ENCODE measurements around a stretch of chr1.

DNA sequence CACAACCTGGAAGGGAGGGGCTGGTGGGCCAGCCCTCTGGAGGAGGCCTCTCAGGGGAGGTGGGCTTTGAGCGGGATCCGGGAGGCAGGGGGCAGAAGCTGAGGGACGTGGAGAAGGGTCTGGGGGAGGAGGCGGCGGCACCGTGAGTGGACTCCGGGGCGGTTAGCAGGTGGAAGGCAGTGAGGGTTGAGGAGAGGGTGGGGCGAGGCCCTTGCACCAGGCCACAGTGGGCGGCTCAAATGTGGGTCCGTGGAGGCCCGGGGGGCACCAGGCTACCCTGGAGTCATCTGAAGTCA is 46.1 kb downstream of the TP73 start:
- PRO-cap, 2 experiments = no peak in any of the 2 experiments
- RAMPAGE, long total RNA, 4 experiments = no peak in any of the 4 experiments

DNA sequence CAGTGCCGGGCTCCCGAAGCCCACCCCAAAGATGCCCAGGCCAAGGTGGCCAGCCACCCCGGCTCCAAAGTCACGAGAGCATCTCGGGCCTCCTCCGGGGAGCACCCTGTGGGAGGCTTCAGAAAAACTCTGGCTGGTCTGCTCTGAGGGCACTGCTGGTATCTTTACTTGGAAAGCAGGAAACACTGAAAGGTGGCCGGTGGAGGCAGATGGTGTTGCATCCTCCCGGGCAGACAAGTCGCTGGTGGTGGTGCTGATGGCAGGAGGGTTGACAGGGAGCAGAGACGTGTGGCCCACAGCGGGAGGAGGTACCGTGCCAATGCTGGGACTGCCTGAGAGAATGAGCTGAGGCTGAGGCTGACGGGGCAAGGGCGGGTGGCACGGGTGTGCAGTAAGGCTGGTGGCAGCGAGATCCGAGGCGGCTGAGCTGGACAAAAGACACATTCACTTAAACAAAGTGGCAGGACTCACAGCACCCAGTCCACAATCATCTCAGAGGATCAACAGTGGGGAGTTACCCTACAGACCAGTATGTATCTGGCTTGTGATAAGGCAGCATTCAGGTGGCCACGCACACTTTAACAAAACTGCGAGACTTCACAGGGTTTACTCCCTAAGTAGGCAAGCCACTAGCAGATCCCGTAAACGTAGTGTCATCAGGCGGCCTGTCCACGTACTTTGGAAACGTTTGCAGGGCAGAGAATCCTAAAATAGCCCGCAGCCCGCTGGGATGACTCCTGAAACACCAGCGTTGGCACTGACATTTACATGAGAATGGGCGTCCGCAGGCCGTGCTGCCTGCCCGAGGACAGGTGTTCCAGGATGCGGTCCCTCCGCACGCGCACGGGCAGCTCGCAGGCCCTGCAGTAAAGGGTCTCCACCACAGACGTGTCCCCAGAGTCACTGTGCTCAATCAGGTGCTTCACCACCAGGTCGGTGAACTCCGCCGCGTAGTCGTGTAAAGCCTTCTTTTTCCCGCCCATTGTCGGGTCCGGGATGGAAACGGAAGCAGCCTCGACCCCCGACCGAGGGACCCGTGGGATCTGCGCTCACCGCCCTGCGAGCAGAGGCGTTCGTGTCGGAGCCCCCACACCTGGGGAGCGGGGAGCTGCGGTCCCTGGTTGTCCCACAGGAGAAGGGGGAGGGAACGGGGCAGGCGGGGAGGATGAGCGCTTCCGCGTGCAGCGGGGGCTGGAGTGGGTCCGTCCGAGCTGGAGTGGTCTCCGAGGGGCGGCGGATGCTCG is 6.1 kb upstream of the CCDC27 start:
- PRO-cap, 2 experiments = no peak in any of the 2 experiments
- RAMPAGE, long total RNA, 4 experiments = no peak in any of the 4 experiments

GRCh38 chr1:3786763-3787125 is 9.6 kb downstream of the LRRC47 start:
- PRO-cap, 2 experiments = no peak in any of the 2 experiments
- RAMPAGE, long total RNA, 4 experiments = no peak in any of the 4 experiments

DNA sequence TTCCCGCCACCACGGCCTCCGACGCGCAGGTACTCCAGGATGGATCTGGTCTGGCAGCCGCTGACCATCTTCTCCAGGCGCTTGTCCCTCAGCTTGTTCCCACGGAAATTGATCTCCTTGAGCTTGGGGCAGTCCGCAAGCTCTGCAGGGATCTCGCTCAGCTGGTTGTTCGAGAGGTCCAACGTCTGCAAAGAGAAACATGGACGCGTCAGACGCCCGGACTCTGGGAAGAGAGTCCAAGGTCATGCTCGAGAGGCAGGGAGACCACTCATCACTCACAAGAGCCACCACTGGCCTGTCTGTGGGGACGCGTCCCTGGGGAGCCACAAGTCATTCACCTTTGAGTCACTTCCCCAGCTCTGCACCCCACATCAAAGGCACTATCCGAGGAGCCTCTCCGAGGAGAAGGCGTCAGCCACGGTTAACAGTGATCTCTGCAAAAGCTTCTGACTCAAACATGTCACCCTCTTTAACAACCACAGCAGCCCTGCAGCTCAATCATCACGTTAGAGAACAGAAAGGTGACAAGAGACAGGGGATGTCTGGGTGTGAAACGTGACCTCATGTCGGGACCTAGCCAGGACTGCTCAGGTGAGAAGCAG is 9.1 kb downstream of the LRRC47 start:
- PRO-cap, 2 experiments = no peak in any of the 2 experiments
- RAMPAGE, long total RNA, 4 experiments = no peak in any of the 4 experiments

GRCh38 chr1:3787728-3788248 is 8.5 kb downstream of the LRRC47 start:
- PRO-cap, 2 experiments = no peak in any of the 2 experiments
- RAMPAGE, long total RNA, 4 experiments = no peak in any of the 4 experiments

GRCh38 chr1:3823257-3824203 is 27.2 kb upstream of the LRRC47 start:
- PRO-cap, 2 experiments = no peak in any of the 2 experiments
- RAMPAGE, long total RNA, 4 experiments = no peak in any of the 4 experiments

DNA sequence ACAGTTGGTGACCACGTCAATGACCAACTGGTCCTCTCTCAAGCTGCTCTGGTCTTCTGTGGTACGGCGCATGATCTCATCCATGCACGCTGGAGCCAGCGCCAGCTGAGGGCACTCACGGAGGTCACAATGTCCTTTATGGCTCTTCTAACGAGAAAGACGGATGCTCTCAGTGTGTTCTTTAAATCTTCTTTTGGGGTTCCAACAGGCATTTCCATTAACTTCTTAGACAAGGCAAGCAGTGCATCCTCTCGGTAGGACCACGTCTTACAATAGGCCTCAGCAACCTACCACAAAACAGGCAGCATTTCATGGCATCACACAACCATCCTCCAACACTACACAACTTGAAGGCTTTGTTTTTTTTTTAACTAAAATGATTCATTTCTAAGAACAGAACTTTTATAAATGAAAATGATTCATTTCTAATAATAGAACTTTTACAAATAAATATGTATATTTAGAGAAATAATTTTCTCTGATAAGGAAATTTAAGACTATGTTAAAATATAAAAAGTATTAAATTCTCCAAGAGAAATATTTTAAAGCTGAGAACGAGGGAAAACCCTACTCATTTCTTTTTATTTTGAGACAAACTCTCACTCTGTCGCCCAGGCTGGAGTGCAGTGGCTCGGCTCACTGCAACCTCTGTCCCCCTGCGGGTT is 22.1 kb downstream of the CEP104 start:
- PRO-cap, 2 experiments = no peak in any of the 2 experiments
- RAMPAGE, long total RNA, 4 experiments = no peak in any of the 4 experiments

DNA sequence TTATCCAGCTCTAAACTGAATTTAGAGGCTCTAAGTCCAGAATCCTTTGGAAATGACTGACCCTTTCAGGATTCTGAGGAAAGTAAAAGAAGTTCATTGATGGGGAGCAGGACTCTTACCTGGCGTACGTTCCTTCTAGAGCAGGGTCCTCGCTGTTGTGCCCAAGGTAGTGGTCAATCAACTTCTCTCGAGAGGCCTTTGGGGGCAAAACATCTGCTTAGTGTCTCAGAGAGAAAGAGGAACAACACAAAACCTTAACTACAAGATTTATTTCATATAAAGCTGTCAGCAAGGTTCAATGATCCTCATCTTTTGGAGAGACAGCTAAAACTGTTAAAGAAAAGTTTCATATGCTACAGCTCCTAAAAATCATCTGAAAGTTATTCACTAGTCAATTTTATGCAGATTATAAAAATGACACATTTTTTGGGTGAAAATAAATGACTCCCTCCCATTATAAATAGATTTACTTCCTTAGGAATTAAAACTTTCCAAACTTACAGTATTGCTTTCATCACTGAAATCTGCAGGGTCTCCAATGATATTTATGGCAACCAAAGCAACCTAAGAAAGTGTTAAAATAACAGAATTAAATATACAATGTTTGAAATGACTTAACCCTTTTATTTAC is 12.1 kb downstream of the CEP104 start:
- PRO-cap, 2 experiments = no peak in any of the 2 experiments
- RAMPAGE, long total RNA, 4 experiments = start-site peak on the minus strand in 2 of 4 experiments, centred at positions 214 to 530 of the sequence, 6 to 16 reads per replicate

GRCh38 chr1:3948203-3948632 is 48.1 kb upstream of the C1orf174 start:
- PRO-cap, 2 experiments = no peak in any of the 2 experiments
- RAMPAGE, long total RNA, 4 experiments = no peak in any of the 4 experiments

- PRO-cap, 2 experiments = no peak in any of the 2 experiments
- RAMPAGE, long total RNA, 4 experiments = no peak in any of the 4 experiments
Measured at GRCh38 chr1:4352575-4352922, 301.9 kb upstream of the AJAP1 start.

DNA sequence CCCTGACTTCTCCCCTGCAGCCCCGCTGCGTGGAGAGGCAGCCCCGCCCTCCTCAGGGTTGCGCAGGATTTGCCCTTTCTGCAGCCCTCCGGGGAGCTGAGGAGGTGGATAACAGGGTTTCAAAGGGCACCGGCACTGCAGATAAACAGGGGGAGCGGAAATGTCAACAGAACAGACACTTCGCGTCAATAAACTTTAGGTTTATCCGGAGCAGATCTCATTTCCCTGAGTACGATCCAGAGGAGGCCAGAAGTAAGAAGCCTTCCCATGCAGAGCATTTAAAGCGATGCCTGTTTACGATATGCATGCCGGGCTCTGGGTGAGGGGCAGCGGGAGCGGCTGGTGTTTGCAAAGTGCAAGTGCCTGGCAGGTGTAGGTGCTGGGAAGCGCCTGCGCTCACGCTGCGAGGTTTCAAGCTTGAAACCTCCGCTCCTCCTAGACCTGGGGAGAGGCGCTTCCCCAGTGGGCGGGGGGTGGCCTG is 56.6 kb downstream of the AJAP1 start:
- PRO-cap, 2 experiments = no peak in any of the 2 experiments
- RAMPAGE, long total RNA, 4 experiments = no peak in any of the 4 experiments

DNA sequence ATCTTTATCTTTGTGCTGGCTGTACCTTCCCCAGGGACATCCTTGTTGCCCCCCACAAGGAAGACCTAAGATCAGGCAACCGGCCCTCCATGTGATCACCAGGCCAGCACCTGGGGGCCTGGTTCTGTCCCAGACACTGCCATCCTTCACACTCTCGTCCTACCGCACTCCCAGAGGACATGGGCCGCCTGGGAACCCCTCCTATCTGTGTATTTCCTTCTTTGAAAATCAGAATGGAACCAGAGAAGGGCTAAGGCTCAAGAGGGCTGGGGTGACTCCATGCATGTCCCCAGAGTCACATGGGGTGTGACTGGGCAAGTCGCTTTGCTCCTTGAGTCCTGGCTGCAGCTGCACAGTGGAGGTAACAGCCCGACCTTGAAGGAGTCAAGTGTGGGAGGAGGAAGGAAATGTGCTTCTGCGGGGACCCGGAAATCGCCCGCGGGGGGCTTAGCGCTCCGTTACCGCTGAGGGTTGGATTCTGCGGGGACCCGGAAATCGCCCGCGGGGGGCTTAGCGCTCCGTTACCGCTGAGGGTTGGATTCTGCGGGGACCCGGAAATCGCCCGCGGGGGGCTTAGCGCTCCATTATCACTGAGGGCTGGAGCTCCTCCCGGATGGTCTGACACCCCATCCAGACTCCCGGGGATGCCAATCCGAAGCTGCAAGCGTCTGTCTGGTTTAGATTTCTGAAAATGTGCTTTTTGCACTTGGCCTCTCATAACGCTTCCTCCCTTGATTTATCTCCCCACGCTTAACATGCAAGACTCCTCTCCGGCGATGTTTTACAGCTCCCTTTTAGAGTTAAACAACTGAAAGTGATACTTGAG is 278.9 kb downstream of the NPHP4 start:
- PRO-cap, 2 experiments = no peak in any of the 2 experiments
- RAMPAGE, long total RNA, 4 experiments = no peak in any of the 4 experiments

DNA sequence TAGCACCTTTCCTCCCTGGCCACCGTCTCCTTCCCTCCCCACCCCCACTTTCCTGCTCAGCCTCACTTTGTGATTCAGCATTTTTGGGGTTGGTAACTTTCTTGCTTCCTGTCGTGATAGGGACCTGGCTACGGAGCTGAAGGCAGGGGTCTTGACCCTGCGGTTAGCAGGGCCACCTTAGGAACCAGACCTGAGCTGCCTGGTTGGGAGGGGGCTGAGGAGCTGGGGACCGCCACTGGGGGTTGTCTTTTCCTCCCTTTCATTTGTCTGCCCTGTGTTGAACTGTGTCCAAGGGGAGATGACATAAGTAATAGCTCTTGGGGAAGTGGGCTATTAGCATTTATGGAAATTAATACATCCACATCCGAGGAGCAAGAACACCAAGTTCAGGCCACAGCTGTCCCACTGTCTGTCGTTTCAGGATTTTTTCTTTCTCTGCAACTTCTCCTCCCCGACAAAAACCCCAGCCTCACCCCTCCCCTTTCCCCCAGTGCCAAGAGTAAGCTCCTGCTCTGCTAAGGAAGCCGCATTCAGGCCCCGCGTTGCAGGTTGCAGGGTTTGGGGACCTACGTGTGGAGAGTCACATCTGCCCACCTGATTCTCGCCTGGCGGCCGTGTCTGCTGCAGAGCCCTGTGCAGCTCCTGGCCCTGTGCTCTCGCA is 1.6 kb upstream of the NPHP4 start:
- PRO-cap, 2 experiments = no peak in any of the 2 experiments
- RAMPAGE, long total RNA, 4 experiments = no peak in any of the 4 experiments

- PRO-cap, 2 experiments = no peak in any of the 2 experiments
- RAMPAGE, long total RNA, 4 experiments = no peak in any of the 4 experiments
Measured at GRCh38 chr1:6098528-6098863, 52.8 kb downstream of the KCNAB2 start.

DNA sequence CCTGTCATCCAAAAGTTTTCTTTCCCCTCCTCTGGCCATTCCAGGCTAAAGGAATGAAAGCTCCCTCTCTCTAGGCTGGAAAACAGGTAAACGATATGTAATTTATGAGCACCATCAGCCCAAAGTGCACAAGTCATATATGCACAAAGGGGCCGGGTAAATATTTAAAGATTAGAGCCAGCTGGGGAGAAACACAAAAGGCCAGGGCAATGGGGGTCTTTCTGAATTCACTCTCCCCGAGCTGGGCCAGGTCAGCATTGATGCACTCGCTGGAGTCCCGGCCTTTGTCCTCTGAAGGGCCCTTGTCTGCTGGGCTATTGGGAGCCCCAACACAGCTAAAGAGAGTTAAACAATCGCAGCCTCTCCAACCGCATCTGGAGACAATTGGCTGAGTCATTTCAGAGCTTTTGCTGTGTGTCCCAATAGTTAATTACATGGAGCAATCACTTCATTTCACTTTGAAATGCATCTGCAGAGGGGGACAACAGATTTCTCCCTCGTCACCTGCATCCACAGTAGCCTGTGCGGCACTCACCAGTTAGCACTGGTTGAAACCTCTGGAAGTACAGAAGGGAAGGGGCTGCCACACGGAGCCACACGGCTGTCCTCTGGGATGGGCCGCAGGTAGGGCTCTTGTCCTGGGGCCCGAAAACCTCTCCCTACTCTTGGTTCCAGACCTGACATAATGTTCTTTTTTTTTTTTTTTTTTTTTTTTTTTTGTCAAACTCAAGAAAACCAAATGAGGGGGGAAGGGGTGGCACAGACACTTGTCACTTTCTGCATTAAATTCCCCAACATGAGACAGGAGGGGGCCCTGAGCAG is 3.6 kb upstream of the HES3 start:
- PRO-cap, 2 experiments = no peak in any of the 2 experiments
- RAMPAGE, long total RNA, 4 experiments = no peak in any of the 4 experiments

- PRO-cap, 2 experiments = no peak in any of the 2 experiments
- RAMPAGE, long total RNA, 4 experiments = no peak in any of the 4 experiments
Measured at GRCh38 chr1:6259910-6260934, 676 bp downstream of the GPR153 start.

GRCh38 chr1:6414216-6414789 is 5.4 kb downstream of the HES2 start:
- PRO-cap, 2 experiments = no peak in any of the 2 experiments
- RAMPAGE, long total RNA, 4 experiments = no peak in any of the 4 experiments

DNA sequence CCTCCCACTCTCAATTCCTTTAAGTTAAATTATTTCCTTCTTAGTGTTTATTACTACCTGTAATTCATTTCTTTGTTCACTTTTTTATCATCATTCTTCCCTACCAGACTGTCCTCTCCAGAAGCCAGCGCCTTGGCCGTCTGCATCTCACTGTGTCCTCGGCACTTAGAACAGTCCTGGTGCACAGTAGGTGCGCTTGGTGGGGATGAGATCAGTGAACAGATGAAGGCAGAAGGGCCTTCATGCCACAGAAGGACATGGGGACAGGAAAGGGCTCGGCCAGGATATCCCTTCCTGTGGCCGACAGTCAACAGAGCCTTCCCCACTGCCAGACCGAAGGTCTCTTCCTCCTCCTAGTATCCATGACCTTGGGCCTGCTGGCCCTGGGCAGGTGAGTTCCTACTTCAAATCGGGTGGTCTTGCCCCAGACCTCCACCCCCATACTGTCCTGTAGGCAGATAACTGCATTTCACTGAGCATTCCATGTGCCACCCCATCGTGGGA is 3.7 kb downstream of the PLEKHG5 start:
- PRO-cap, 2 experiments = no peak in any of the 2 experiments
- RAMPAGE, long total RNA, 4 experiments = no peak in any of the 4 experiments

- PRO-cap, 2 experiments = peak in 1 of 2 experiments; most common plus-strand start chr1:6497652 (in 1); most common minus-strand start chr1:6497424 (in 1)
- RAMPAGE, long total RNA, 4 experiments = no peak in any of the 4 experiments
Measured at GRCh38 chr1:6496792-6497921, 5.7 kb upstream of the PLEKHG5 start.

DNA sequence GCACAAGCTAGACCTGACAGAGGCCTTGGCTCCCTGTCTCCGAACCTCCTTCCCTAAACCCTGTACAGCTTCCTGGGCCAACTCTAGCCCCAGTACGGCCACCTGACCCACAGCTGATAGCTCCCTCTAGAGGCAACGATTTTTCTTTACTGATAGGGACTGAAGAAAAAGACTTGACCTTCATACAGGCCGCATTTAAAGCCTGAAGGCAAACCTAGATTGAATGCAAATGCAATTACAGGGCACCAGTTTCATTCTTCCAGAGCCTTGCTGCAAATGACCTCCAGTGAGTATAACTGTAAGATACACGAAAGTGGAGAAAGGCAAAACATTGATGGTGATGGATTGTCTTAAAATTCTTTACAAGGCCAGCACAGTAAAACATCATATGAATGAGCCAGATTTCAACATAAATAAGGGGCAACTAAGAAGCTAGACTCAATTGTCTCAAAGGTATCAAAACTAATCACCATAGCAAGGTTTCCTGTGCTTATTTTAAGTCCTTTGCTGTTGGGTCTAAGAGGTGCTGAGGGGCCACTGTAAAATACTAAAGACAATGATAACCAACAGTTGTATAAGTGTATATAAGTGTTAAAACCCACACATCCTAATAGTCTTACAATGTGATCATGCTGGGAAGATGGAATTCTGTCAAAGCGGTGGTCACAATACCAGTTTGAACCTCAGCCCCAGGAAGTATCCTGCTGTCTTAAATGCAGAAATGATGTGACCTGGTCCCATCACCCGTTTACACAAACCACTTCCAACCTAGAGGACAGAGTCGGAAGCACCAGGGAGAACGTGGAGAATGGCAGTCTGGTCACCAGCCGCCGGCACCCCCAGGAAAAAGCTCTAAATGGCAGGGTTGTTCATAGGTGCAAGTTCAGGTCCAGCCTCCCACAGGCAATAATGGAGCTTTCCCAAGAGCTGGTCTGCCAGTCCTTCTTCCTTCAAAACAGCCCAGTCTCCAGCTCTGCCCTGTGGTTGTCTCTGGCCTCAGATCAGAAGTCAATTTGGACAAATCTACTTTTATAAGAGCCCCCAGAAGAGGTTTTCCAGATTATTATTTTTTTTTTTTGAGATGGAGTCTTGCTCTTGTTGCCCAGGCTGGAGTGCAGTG is 30.3 kb downstream of the NOL9 start:
- PRO-cap, 2 experiments = no peak in any of the 2 experiments
- RAMPAGE, long total RNA, 4 experiments = start-site peak on the minus strand in 1 of 4 experiments, centred at position 1,024 of the sequence, 6 reads per replicate

Measured in upper lobe of left lung (tissue), 5 donors.